ENCODE results near the gene C2orf76.

- PRO-cap: no peak
Observed at GRCh38 chr2:117817305-117817821, 2.9 kb downstream of the DDX18 start.

GRCh38 chr2:118014347-118014835, 521 bp upstream of the CCDC93 start:
- PRO-cap: no peak

GRCh38 chr2:118223427-118223697, 135.1 kb downstream of the INSIG2 start:
- PRO-cap: no peak

DNA sequence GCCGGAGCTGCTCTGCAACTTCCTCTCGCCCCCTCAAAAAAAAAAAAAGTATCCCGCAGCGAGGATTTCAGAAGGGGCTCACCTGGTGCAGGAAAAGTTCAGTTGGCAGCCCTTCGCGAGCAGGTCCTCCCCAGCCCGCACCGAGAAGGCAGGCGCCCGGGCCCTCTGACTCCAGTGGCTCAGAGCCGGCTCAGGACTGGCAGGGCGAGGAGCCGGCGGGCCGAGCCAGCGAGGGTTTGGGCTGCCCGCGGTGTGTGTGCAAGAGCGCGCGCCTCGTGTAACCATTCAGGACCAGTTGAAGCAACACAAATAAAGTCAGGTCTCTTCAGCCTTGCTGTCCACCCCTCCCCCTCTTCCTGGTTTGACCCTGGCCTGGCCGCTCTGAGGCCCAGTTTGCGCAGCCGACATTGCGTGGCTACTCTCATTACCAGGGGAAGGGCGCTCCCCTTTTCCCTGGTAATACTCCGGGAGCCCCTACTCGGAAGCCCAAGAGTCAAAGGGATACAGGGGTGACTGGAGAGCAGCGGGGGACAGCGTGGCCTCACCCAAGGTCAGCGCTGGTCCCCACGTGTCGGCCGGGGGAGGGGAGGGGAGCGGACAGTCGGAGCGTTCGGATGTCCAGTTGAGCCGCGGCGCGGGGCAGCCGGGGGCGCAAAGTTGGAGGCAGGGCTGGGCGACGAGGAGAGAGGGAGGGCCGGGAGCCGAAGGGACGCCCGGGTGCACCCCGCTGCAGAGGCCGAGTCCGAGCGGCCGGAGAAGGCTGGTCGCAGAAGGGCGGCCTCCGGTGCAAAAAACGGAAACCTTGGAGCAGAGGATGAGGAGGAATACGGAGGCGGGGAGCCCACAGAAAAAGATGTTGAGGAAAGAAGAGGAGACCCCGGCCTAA, 12.3 kb downstream of the EN1 start:
- PRO-cap: no peak

GRCh38 chr2:118844940-118845392, 2.5 kb downstream of the EN1 start:
- PRO-cap: no peak

- PRO-cap: no peak
Observed at GRCh38 chr2:119049923-119051113, 108.2 kb downstream of the C1QL2 start.

GRCh38 chr2:119283662-119284582, 60.3 kb downstream of the STEAP3 start:
- PRO-cap: no peak

GRCh38 chr2:119352141-119352761, 14.4 kb downstream of the C2orf76 start:
- PRO-cap: no peak

GRCh38 chr2:119366505-119366683, 240 bp downstream of the C2orf76 start:
- PRO-cap: no peak

- PRO-cap: bidirectional peak, plus-strand start at chr2:119366977, minus-strand start at chr2:119366763
Observed at GRCh38 chr2:119366684-119366906, at the start of gene C2orf76. C2orf76 (minus strand) TSS chr2:119366834.

GRCh38 chr2:119369704-119370381, 3.1 kb downstream of the DBI start:
- PRO-cap: no peak

DNA sequence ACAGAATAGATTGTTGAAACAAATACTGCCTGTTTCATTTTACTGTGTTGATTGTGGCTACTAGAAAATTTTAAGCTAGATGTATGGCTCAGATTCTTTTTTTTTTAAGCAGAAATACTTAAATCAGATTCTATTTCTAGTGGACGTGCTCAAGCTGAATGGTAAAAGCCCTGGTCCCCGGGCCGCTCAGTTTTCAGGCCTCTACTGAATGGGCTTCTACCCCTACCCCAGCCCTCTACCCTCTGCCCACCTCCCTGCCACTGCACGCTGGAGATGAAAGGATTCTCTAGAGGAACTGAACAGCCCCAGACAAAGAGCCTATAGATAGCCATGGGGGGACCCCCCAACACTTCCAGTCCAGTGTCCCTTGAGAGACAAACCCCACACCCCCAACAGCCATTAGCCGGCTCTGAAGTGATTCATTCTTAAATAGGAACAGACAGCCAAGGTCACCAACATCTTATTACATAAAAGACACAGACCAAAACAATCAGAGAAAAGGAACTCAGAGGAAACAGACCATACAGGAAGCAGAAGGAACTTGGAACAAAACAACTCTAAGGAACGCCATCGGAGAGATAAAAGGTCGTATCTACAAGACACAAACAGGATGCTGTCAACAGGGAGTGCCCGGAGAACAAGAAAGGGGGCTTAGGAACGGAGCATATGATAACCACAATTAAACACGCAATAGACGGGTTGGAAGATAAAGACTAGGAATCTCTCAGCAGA, 23.5 kb downstream of the TMEM37 start:
- PRO-cap: no peak

GRCh38 chr2:119464779-119465372, 33.2 kb downstream of the TMEM37 start:
- PRO-cap: no peak

DNA sequence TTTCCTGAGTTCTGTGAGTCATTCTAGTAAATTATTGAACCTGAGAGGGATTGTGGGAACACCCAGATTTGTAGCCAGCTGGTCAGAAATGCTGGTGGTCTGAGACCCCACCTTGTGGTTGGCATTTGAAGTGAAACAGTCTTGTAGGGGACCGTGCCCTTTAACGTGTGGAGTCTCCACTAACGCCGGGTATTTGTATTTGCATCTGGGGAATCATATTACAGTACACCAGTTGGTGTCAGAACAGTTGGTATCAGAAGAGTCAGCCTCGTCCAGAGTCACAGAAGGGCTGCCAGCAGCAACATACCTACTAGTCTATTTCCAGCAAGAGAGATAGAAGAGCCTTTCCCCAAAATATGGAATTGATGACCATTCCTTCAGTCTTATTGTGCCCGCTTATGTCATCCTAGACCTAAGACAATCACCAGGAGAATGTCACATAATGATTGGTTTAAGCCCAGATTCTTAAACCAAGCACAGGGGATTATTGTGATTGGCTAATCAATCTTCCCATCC, 38.2 kb upstream of the PTPN4 start:
- PRO-cap: no peak

- PRO-cap: bidirectional peak, plus-strand start at chr2:119929771, minus-strand start at chr2:119929517
Observed at GRCh38 chr2:119929222-119930503, 83.2 kb upstream of the EPB41L5 start.

DNA sequence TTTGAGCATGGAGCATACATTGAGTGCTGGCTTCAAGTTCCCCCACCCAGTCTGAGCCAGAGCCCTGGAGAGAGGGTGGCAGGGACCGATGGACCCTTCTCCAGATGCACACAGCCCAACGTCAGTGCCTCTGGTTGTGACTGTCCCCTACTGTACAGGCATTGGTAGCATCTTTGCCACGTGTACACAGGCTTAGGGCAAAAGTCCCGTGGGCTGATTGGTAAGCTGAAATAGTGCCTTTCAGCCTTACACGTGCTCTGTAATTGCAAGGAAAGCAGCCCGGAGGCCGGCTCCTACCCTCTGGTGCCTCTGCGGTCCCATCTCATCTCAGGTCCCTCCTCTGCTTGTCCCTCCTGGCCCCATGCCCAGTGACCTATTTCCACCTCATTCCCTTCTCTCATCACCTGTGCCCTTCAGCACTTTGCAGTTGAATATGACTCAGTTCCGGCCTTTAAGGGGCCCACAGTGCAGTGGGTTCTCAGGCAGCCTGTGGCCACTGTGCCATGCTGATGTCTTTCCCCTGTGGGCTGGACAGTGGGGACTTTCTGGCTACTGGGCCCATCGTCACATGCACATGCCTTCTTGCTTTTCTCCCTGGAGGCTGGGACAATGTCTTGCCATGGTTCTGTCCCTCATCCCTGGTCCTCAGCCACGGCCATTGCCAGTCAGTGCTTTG, 154.2 kb downstream of the INHBB start:
- PRO-cap: no peak

DNA sequence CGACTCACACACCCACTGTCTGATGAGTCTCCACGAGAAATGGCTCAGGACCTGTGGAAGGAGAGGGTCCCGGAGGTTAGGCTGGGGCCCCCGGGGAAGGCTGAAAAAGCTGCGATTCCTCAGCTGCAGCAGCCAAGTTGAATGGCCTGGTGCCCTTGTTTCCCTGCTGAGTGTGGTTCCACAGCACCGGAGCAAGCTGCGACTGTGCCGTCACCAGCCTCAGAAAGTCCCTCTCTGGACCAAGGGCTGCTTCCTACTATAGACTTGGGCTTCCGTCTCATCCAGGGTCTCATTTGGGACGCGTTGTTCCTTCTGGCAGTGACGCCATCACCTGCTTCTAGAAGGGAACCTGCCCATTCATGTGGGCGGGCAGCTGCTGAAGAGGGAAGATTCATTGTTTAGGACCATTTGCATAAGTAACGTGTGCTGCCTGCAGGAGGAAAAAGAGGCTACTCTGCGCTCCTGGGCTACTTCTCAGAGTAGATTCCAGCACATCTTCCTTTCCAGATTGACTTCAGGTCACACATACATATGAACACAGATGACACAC, 180.3 kb downstream of the INHBB start:
- PRO-cap: no peak

- PRO-cap: no peak
Observed at GRCh38 chr2:120857507-120857772, 121.8 kb downstream of the GLI2 start.

DNA sequence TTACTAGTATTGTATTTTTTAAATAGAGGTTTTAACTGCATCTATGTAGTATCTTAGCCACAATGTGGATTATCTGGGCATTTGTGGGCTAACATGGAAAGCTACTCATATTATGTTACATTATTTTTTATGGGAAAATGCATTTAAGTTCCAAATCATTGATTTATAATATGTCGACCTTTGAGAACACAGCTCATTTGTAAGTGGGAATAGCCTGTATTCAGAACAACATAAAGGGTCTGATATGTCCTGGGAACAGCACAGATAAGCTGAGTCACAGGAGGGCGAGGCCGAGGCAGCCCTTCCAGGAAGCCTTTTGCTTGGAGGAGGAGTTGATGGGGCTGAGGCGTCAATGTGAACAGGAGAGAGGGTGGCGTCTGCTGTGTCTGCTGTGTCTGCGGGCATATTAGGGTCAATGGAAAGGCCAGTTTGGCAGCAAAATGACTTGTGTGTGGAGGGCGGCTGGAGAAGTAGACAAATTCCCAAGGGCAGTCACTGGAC, 127.9 kb downstream of the GLI2 start:
- PRO-cap: no peak

DNA sequence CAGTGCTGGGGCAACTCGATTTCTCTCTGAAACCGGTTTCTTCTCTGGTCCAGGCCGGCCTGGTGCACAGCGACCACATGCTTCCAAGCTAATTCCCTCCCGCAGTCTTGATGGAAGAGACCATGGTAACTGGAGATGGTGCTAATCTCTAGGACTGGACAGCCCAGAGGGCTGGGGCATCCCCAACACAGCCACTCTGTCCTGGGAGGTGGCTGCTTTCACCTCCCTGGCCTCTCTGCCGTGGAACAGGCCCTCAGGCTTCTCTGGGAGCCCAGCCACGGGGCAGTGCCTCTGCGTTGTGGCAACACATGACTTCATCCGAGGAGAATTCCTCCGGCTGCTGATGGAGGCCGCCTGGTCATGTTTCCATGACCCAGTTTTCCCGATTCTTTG, 184.3 kb downstream of the GLI2 start:
- PRO-cap: no peak